Daoy (cell line): ENCODE results near the genes PPM1M, TNNC1 and STAB1.

DNA sequence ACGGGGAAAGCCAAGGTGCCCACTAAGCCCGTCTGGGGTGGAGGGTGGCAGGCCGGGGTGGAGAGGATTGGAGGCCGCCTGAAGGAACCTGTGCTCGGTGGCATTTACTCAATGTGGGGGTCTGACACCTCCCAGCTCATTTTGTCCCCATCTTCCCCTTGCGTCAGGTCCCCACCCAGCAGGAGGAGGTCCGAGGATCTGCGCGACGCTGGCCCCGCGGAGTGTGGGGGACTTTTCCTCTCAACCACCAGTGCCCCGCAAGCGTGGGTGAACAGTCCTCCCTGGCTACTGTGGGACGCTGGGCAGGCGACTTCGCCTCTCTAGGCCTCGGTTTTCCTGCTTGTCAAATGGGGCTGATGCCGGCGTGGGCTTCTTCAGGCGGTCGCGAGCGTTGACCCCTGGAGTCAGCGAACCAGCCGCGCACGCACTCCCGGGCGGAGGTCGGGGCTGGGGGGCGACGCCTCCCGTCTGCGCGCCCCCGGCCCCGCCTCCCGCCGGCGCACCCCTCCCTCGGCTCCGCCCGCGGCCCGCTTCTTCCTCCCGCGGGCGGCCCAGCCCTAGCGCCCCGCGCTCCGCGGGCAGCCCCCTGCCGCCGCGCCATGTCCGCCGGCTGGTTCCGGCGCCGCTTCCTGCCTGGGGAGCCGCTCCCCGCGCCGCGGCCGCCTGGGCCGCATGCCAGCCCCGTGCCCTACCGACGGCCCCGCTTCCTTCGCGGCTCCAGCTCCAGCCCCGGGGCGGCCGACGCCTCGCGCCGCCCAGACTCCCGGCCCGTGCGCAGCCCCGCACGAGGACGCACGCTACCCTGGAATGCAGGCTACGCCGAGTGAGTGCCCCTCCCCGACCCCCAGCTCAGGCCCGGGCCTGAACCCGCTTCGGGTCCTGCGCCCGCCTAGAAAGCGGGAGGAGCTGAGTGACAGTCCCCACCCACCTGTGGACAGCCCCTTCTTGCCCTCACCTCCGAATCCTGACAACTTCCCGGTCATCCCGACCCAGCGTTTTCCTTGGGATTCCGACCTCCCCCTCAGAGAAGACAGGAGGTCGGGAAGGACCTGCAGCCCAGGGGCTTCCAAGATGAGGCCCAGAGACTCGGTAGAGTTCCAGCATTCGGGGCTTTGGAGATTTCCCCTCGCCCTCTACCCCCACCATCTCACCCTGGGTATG is at the start of gene PPM1M:
Gene PPM1M, plus strand, starts transcription at position 534 of the 1,161 bp plus-strand sequence.
- RAMPAGE, long total RNA, result no peak

- RAMPAGE, long total RNA, result no peak
Observed at GRCh38 chr3:52254713-52254925, 9.1 kb downstream of the PPM1M start.

GRCh38 chr3:52279706-52280537 is 1.5 kb upstream of the WDR82 start:
- RAMPAGE, long total RNA, result no peak

DNA sequence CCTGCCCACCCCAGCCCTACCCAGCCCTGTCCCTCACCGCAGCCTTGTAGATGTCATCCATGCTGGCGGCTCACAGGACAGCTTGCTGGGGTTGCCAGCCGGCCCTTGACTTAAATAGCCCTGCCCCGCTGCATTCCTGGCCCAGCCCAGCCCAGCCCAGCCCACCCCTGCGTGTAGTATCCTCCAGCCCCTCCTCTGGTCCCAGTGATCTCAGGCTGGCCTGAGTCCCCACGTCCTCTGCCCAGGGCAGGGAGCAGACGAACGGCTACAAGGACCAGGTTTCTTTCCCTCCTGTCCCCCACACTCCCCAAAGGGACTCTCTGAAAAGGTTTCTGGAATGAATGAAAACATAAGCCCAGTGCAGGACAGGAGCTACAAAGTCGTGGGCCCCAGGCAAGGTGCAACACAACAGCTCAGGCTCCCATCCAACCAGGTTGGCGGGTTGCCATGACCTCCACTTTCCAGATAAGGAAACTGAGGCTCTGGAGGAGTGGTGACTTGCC is at the start of gene TNNC1:
Gene TNNC1, minus strand, starts transcription at position 87 of the 503 bp plus-strand sequence.
- RAMPAGE, long total RNA, result no peak

DNA sequence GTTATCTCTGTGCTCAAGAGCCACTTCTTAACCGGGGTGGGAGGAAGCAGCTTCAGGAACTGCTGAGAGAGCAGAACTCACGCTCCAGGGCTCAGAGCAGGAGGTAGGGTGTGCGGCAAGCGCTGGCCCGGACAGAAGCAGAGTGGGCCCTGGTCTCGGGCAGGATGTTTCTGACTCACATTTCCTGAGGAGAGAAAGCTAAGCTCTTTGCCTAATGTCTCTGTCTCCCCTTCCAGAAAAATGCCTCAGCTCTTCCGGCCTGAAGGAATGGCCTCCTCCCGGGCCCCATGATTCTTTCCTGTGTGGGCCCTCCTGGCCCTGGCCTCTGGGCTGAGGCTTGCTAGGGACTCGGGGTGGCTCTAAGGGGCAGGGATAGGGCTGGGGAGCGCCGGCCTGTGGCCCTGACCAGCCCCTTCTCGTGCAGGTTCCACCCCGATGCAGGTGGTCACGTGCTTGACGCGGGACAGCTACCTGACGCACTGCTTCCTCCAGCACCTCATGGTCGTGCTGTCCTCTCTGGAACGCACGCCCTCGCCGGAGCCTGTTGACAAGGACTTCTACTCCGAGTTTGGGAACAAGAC is 4.1 kb upstream of the STAB1 start:
- RAMPAGE, long total RNA, result no peak

GRCh38 chr3:52494730-52495741 is at the start of gene STAB1:
STAB1 (plus strand) TSS chr3:52495338.
- RAMPAGE, long total RNA, result no peak

GRCh38 chr3:52524378-52524849 is 9.2 kb downstream of the NT5DC2 start:
- RAMPAGE, long total RNA, result no peak

- RAMPAGE, long total RNA, result no peak
Observed at GRCh38 chr3:52536866-52537642, 649 bp downstream of the UQCC5 start.

DNA sequence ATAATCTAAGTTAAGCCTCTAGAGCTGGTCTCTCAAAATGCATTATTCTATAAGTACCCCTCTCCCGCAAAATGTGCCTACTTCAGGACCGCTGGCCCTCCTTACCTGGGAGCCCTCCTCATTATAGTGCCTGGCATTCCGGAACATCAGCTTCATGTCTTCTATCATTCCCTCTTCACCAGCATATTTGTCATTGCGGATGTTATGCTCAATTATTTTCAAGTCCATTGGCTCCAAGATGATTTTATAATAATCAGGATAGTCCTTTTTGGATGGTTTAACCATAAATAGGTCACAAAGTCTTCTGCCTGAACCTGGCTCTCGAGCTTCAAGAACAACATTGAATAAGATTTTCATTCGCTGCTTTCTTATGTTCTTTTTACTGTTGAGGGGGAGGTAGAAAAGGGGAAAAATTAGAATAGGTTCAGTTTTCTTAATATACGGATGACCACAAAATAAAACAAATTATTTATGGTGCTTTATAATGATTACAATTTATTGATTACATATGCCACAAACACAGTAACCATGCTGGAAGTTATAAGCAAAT is 68.6 kb upstream of the GNL3 start:
- RAMPAGE, long total RNA, result no peak

- RAMPAGE, long total RNA, result no peak
Observed at GRCh38 chr3:52670444-52671228, 15.2 kb upstream of the GNL3 start.

- RAMPAGE, long total RNA, result no peak
Observed at GRCh38 chr3:52697201-52698381, 8.0 kb downstream of the GLT8D1 start.

DNA sequence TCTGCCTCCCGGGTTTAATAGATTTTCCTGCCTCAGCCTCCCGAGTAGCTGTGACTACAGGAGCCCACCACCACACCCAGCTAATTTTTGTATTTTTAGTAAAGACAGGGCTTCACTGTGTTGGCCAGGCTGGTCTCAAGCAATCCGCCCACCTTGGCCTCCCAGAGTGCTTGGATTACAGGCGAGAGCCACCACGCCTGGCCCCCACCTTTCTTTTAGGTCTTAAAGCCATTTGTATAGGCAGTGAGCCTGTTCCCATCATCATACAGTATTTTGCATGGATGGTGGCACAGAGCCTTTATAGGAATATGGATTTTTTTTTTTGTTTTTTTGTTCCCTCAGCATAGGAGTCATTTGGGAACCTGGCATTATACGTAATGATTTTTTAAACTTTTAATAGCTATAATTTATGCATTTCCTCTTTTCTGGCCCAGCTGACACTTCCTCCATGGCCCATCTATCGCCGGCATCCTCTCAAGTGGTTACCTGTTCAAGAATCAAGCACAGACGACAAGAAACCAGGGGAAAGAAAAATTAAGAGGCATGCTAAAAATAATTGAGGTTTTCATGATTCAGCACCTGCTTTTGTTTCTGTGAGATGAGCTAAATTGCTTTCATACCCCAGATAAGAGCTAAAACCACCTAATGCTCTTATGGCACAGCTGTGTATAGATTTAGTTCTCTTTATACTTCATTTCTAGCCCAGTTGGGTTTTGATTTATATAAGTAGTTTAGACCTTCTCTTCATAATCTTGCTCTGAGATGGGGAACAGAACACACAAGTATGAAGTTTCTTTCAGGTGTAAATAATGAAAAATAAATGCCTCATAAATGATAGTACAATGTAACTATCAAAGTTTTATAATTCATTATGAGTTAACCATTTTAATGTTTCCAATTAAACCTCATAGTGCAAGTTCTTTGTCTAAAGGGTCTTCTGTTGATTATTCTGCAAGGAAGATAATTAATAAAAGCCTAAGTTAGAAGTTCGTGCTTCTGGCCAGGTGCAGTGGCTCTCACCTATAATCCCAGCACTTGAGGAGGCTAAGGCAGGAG is 1.7 kb downstream of the SPCS1 start:
- RAMPAGE, long total RNA, result no peak

- RAMPAGE, long total RNA, result no peak
Observed at GRCh38 chr3:52763472-52763897, 7.3 kb downstream of the NEK4 start.

DNA sequence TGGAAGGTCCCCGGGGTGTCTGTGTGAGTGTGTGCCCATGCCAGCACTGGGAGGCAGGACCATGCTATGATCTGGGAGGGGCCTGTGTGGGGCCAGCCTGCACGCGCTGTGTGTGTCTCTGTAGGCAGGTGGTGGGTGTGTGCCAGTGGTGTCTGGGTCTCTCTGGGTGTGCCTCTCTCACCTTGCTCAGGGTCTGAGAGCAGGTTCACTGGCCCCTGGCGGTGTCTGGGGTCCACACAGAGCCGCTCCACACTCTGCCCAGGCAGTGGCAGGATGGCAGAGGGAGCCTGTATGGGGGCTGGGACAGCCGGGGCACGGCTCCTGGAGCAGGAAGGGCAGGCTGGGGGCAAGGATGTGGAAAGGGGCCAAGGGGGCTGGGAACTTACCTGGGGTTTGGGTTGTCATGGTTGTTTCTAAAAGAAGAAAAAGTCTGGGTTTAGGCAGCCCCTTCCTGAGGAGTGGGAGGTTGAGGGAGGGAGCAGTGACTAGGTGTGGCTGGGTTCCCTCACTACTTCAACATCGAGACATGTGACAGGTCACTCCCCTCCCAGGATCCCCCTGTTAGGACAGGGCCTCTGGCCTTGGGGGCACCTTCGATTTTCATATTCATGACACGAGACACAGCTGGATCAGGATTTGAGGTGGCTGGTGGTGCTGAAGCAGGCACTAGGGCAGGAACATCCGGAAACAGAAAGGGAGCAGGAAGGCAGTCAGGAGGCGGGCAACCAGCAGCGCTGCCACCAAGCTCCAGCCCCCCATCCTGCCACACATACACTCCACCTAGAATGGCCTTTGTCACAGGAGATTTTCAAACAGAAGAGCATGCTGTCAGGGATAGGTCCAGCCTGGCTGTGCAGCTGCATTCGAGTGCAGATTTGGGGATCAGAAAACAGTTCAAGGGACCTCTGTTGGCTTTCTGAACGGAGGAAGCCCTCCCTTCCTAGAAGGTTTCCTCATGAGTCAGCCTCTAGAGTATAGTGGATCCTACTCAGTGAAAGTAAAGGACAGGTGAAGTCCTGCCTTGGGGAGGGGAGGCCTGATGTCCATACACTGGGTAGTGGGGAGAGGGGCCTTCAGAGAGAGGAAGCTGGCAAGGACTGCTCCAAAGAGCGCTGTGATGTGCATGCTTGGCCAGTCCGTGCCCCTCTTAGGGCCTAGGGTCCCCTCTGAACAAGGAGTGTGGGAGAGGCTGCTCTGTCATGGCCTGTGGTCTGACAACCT is 12.2 kb downstream of the ITIH4 start:
- RAMPAGE, long total RNA, result no peak

- RAMPAGE, long total RNA, result no peak
Observed at GRCh38 chr3:53040184-53040883, 5.5 kb downstream of the SFMBT1 start.

DNA sequence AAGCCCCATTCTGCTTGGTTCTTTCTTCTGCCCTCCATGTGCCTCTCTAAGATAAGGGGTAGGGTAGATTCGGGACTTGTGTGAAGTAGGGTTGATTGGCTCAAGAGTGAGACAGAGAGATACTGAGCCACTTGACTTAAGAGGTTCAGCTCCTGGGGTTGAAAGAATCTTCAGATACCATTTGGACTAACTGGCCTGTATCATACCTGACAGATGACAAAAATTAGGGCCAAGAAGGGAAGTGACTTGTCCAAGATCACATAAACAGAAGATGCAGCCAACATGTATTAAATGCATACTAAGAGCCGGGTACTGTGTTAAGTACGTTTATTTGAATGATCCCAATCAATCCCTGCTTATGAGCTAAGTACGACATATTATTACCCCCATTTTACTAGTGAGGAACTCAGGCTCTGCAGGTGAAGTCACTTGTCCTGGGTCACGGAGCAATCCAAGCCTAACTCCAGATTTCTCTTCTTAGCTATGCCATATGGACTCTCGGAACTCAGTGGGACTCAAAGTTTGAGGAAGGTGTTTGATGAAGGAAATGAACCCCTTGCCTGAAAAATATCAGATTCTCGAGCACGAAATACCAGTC is 693 bp downstream of the RFT1 start:
- RAMPAGE, long total RNA, result no peak

GRCh38 chr3:53140821-53141357 is 10.7 kb upstream of the RFT1 start:
- RAMPAGE, long total RNA, result no peak

GRCh38 chr3:53190769-53191005 is 29.7 kb downstream of the PRKCD start:
- RAMPAGE, long total RNA, result no peak

GRCh38 chr3:53234964-53235427 is 20.8 kb downstream of the TKT start:
- RAMPAGE, long total RNA, result no peak

DNA sequence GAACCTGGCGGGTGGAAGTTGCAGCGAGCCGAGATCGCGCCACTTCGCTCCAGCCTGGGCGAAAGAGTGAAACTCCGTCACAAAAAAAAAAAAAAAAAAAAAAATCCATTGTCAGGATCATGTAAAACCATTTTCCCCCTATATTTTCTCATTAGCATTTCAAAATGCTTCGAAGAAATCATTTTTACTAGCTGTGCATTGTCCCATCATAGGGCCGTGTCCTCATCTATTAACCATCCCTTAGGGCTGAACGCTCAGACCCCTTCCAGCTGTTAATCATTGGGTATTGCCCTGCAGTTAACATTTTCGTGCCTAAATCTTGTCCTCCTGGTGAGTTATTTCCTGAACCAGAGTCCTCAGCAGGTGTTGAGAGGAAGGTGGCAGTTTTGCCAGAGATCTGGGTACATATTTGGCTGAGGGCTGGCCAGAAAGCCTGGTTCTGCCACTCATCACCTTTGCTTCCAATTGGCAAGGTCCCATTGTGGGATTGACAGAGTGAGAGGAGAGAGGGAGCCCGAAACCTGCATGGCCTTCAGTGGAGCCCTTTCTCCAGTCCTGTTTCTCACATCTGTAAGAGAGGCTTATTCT is 8.7 kb upstream of the TKT start:
- RAMPAGE, long total RNA, result no peak